Measurements from ENCODE around the genes LHFPL5 and MAPK13.

DNA sequence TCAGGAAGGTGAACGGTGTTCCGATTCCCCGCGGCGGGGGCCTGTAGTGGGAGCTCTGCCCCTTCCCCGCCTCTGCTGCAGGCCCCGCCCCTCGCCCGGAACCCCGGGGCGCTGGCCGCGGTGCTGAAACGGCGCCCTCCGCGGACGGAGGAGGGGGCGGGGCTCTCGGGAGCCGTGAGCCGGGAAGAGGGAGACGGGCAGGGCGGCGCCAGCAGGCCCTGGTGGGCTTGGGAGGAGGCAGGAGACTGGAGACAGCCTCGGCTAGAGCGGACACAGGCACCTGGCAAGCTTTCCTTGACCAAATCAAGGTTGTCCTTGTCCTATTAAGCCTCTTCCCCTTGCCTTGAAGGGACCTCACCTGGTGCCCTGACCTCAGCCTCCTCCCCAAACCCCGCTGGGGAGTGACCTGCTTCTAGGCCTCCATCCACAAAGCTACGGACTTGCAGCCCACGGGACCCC is at the start of gene LHFPL5:
TSS of gene LHFPL5 (plus strand) at position 165 of the 459 bp plus-strand sequence.
- PRO-cap = no peak
- RAMPAGE, long total RNA, 2 experiments = no peak in any of the 2 experiments

DNA sequence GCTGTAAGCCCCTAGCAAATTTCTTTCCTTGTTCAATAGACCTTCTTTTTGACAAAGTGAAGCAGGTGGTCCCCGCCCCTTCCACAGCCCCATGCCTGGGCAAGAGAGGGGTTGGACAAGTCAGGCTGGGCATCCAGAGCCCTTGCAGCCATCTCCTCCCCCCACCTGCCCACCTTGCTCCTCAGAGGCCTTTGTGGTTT is 1.6 kb upstream of the MAPK13 start:
- PRO-cap = no peak
- RAMPAGE, long total RNA, 2 experiments = no peak in any of the 2 experiments

DNA sequence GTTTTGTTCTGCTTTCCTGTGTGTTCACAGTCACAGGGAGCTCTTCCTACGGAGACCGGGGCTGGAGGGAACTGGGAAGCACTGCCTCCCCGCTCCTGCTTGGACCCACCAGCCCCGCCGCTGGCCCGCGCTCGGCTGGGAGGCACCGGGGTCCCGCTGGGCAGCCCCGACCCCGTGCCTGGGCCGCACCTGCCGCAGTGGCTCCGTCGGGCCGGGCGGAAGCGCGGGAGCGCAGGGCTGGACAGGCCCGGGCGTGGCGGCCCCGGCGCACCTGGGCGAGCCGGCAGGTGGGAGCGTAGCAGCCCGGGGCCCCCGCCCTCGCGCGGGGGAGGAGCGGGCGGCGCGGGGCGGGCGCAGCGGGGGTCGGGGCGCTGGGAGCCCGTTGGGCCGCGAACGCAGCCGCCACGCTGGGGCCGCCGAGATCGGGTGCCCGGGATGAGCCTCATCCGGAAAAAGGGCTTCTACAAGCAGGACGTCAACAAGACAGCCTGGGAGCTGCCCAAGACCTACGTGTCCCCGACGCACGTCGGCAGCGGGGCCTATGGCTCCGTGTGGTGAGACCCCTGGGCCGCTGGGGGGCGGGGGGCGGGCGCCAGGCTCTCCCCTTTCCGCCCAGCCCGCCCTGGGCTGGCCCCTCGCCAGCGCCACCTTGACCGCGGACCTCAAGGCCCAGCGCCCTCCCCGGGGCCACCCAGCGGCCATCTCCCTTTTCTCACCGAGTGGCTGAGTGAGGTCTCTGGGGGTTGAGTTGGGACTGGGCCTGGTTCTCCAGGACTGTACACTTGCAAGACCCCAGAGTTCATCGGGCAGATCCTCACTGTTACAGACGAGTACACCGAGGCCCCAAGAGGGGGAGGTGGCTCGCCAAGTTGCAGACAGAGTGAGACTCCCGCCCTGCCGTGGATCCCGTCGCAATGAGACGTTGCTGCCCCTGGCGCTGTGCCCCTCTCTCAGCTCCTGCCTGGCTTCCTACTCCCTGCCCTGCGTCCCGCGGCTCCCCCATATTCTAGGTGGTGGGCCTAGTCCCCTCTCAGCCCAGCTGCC is at the start of gene MAPK13:
TSS of gene MAPK13 (plus strand) at position 366 of the 1,044 bp plus-strand sequence.
- PRO-cap = unidirectional peak, plus-strand start at position 51 of the sequence; bidirectional peak, plus-strand start at position 207 of the sequence, minus-strand start at position 205 of the sequence; bidirectional peak, plus-strand start at position 296 of the sequence, minus-strand start at position 243 of the sequence; bidirectional peak, plus-strand start at position 502 of the sequence, minus-strand start at position 428 of the sequence; bidirectional peak, plus-strand start at position 718 of the sequence, minus-strand start at position 717 of the sequence; bidirectional peak, plus-strand start at position 917 of the sequence, minus-strand start at position 916 of the sequence
- RAMPAGE, long total RNA, 2 experiments = start-site peak on the plus strand in 1 of 2 experiments, centred at position 392 of the sequence, 24 reads per replicate

DNA sequence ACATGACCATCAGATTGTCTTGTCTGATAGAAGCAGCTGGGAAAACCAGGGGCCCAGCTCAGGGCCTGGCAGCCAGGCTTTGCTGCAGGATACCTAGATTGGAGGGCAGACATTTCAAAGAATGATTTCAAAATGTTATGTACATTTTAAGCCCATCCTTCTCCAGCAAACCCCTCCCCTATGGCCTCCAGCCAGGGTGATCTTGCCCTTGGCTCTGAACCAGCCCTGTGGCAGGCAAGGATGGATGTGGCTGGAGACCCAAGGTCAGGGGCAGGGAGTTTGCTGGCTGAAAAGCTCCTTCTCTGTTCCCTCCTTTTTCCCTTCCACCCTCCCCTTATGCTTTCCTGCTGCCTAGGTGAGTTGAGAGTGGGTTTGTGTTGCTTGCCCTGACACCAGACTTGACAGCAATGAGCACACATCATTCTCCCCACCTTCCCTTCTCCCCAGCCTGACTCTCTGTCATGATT is 1.7 kb downstream of the MAPK13 start:
- PRO-cap = no peak
- RAMPAGE, long total RNA, 2 experiments = no peak in any of the 2 experiments

- PRO-cap = no peak
- RAMPAGE, long total RNA, 2 experiments = no peak in any of the 2 experiments
Observed at GRCh38 chr6:36140050-36140594, 9.8 kb downstream of the MAPK13 start.

DNA sequence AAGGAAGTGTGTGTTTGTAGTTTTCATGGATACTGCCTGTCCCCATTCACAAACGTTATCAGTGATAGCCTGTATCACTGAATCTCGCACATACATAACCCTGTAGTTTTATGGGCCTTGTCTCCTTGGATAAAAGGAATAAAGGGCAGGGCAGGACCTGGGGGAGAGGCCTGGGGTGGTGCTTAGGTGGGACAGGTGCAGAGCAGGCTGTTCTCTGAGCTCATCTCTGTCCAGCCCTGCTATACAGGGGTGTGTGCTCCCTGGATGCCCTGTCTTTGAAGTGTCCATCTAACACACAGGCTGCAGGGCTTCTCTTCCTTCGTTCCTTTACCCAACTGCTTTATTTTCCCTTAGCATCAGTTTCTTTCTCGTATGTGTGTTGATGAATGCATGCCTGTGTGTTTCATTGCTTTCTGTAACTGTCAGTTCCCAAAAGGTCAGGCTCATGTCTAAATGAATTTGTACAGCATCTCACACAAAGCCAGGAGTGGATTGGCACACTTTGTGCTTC is 26.4 kb downstream of the BRPF3 start:
- PRO-cap = no peak
- RAMPAGE, long total RNA, 2 experiments = no peak in any of the 2 experiments

DNA sequence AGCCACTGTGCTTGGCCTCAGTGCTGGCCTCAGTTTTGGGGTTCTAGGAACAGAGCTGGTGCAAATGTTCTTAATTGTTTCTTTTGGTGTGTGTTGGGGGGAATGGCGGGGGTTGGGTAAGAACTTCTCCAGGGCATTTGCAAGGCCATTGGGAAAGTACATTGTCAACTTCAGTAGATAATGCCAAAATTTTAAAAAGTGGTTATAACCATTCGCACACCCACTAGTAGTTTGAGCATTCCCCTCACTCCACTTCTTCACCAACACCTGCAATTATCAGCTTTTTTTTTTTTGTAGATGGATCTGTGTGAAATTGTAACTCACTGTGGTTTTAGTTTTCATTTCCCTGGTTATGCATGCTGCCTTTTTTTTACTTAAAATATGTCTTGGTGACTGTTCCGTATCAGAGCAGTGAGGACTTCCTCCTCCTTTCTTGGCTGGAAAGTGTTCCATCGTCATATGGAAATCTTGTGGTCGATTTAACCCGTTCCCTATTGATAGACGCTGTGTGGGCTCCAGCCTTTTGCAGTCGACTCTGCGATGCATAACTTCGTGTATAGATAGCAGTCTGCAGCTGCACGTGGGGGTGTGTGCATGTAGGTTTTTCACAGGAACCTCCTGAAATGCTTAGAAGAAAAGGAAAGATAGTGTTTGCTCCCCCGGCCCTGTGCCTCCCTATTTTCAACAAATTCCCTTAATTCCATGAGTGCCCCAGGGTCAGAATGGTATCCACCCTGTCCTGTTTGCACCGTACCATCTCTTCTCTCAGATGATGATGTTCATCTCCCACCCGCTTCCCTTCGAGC is 28.2 kb upstream of the PNPLA1 start:
- PRO-cap = no peak
- RAMPAGE, long total RNA, 2 experiments = no peak in any of the 2 experiments

DNA sequence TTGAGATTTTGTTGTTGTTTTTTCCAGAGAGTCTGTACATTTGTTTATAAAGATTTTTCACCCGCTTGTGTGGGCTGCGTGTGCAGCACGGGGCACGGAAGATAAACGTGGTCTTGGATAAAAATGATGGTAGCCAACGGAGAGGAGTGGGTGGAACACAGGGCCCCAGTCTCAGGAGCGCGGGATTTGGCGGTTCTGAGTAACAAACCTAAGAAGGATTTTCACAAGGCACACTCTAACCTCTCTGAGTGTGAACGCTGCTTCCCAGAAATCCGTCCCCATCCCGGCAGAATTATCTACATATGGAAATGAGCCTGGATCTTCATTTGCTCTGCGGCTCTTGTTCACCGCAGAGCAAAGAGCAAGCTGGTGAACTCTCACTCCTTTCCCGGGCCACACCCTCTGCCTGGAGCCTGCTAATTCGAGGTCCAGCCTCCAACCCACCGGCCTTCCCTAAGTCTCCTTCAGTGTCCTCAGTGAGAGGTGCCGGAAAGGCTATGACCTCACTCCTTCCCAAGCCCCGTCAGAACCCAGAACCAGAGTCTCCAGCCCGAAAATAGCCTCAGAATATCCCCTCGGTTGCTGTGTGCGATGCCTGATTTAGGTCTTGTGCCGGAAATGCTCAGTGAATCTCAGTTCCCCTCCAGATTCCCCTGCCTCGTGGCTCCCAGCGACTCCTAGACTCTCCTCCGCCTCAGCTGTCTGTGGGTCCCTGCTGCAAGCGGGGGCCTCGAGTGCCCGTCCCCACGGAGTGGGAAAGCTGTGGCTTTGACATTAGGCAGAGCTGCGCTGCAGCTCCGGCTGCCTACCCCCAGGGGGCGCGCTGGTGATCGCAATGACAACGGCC is 3.9 kb upstream of the BNIP5 start:
- PRO-cap = no peak
- RAMPAGE, long total RNA, 2 experiments = no peak in any of the 2 experiments

DNA sequence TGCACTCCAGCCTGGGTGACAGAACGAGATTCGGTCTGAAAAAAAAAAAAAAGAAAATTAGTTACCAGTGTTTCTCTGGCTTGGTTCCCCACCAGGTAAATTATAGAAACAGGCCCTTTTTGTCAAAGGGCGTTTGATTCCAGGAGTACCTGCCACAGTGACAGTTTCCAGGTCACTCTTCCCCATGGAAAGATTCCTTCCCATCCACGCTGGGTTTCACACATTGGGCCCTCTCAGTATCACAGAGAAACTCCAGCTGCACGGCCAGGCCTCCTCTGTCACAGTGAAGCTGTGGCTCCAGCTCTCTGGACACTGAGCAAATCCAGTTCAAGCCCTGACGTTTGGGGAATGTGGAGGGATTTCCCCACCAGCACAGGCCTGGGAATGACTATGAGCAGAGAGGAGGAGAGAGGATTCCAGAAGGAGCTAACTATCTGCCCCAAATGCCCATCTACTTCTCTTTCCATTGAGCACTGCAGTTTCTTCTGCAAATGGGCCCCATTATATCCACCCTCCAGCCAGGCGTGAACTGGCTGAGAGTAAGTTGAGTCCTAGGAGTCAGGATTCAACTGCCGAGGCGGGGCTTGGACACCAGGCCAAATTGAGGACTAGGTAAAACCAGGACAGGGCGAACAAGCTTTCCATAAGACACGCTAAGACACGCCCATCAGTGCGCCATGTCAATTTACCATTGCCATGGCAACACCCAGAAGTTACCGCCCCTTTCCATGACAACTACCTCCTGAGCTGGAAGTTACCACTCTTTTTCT is 9.0 kb upstream of the BNIP5 start:
- PRO-cap = no peak
- RAMPAGE, long total RNA, 2 experiments = no peak in any of the 2 experiments

GRCh38 chr6:36368920-36369430 is 18.5 kb downstream of the ETV7 start:
- PRO-cap = no peak
- RAMPAGE, long total RNA, 2 experiments = no peak in any of the 2 experiments

- PRO-cap = no peak
- RAMPAGE, long total RNA, 2 experiments = no peak in any of the 2 experiments
Observed at GRCh38 chr6:36466504-36466983, 23.7 kb downstream of the KCTD20 start.

DNA sequence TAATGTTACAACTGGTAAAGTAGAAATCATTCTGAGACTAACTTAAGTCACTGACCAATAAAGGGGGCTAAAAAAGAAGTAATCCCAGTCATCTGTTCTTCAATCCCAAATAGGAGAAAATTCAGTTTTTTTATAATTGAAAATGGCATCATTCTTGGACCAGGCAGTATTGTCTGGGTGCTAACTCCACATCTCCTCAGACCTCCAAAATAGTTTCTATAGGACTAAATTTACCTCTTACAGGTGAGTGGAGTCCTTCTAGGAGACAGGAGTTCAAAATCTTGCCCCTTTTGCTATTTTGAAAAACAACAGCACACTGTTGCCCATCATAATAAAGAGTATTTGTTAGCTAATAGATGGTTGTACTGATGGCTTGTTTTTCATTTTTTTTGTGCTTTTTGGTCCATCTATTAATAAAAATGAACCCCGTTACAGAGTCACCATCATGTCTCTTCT is 5.3 kb downstream of the SRSF3 start:
- PRO-cap = no peak
- RAMPAGE, long total RNA, 2 experiments = no peak in any of the 2 experiments

GRCh38 chr6:36605702-36606560 is 11.8 kb downstream of the SRSF3 start:
- PRO-cap = no peak
- RAMPAGE, long total RNA, 2 experiments = no peak in any of the 2 experiments

DNA sequence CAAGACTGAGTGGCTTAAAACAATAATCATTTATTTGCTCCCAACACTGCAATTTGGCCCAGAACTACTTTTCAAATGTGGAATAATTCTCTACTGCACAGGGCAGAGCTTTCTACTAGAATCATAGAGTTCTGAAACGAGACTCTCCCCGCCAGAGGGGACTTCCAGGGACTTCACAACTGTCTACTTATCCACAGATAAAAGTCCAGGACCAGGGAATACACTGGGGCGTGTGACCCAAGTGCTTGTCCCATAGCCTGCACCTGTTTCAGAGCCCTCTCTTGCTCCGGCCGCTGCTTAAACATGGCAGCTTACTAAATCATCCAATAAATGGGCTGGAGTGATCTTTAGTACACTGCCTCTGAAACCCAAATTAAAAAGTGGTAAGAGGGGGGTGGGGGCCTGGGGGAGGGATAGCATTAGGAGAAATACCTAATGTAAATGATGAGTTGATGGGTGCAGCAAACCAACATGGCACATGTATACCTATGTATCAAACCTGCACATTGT is 8.9 kb upstream of the RAB44 start:
- PRO-cap = no peak
- RAMPAGE, long total RNA, 2 experiments = no peak in any of the 2 experiments

DNA sequence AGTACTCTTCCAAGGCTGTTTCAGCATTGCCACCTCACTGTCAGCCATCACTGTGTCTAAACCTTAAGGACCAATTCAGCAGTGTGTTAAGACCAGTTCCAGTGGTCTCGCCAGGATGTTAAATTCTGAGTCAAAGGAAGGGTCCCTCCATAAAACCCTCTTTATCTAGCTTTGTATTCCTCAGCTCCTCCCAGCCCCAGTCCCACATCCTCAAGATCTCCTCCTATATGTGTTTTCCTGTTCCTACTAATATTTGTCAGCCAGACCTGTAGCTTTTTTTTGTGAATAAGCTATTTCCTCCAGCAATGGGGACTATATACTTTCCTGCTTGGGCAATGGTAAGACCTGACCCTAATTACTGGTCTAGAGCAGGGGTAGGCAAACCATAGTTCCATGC is 7.1 kb upstream of the RAB44 start:
- PRO-cap = no peak
- RAMPAGE, long total RNA, 2 experiments = no peak in any of the 2 experiments

DNA sequence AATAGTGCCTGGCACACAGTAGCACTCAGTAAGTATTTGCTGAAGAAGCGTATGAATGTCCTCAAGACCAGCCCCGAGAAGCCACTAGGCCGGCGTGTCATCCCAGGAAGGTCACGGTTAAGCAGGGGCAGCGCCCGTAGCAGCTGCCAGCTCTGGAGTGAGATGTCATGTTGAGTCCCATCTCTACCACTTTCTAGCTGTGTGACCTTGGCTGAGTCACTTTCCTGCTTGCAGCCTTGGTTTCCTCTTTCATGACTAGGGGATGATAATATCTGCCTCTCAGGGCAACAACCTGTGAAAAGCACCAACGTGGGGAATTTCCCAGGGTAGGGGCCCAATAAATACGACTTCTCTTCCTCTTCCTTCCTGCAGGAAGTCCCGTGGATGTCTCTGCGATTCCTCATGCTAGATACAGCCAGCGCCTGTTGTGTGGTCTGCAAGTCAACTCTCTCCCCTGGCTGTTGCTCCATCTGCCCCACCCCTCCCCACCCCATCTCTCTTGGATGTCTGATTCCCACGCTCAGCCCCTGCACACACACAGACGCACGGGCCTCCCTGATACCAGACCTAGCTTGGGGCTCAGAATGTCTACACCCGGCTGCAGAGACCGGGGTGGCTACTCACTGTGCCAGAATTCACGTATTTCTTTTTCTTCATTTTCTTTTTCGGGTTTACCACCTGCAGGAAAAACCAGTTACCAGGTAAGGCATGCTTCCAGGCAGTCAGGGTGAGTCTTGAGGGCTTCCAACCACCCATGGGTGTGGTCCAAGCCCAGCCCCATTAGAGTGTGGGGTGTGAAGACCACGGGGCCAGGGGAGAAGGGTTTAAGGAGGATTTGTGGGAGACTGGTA is 58.2 kb downstream of the RAB44 start:
- PRO-cap = no peak
- RAMPAGE, long total RNA, 2 experiments = no peak in any of the 2 experiments

DNA sequence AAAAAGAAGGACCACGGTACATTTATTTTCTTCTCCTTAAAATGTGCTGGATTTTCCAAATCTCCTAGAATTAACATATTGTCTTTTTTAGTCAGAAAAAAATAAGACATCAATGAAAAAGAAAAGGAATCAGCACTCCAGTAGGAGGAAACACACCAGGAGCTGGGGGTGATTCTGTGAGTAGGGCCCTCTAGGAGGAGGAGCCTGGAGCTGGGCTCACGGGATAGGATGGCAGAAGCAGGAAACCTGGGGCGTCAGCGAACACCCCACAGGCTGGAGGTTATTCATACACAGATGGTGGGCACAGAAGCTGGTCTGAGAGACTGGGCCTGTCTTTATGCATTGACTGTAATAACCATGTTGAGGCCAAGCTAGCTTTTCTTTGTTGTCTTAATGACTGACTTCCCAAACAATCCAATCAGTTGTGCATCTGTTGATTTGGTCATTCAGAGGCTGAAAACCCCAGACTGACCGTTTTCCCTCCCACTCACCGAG is 53.2 kb downstream of the CPNE5 start:
- PRO-cap = no peak
- RAMPAGE, long total RNA, 2 experiments = no peak in any of the 2 experiments

DNA sequence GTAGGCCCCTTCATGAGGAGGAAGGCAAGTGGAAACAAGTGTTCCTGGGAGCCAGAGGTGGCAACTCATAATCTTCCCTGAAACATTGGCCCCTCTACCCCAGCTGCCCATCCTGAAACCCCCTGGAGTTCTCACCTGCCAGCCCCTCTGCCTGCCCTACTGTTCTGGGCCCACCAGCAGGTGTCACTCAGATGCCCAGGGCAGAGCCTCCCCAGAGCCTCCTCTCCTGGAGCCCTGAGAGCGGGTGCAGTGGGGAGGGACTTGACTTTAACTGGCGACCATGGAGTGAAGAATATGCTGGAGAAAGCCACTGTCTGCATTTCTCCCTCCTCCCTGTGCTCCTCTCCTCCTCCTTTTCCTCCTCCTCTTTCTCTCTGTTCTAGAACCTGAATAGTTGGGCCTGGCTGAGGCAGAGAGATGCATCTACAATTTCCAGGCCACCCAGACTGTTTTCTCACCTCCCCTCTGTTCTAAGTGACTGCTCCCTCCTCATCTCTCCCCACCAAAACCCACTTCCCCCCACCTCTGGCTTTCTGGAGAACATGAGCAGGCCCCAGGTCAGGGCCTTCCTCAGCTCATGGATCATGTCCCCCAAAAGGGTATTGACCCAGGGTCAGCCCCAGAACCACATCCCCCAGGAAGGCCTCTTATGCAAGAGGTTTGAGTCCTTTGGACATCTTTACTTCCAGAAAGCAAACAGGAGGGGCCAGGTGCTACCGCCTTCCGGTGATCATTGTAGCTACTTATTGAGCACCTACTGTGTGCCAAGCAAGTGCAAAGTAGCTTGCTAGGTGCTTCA is 2.7 kb downstream of the CPNE5 start:
- PRO-cap = no peak
- RAMPAGE, long total RNA, 2 experiments = no peak in any of the 2 experiments

DNA sequence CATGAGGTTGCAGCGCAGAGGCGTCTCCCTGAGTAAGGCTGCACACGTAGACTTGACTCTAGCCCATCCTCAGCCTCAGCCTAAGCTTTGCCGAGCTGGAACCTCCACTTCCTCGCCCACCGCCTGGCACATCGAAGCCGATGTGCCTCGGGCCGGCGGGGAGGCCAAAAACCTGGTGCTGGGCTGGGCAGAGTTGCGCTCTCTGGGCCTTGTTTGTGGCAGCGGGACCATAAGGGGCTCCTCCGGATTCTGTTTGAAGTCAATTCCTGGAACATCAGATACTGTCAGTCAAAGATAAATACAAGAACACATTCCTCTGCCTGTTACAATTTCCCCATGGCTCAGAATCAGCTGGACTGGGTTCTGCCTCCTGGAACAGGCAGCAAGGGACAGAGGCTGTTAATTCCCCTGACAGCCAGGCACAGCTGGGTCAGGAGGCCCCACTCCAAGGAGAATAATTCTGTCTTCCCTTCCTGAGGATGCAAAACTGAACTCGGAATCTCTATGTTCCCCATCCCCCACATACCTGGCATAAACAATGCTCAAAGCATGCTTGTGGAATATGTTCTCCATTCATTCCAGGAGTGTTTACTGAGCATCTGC is 1.7 kb upstream of the CPNE5 start:
- PRO-cap = no peak
- RAMPAGE, long total RNA, 2 experiments = no peak in any of the 2 experiments

- PRO-cap = no peak
- RAMPAGE, long total RNA, 2 experiments = no peak in any of the 2 experiments
Observed at GRCh38 chr6:36853272-36853876, 14.1 kb upstream of the CPNE5 start.

All from body of pancreas (tissue), 2 donors.